Skin of body (tissue), 2 donors: ENCODE data around the genes CDC25C and ECSCR.

DNA sequence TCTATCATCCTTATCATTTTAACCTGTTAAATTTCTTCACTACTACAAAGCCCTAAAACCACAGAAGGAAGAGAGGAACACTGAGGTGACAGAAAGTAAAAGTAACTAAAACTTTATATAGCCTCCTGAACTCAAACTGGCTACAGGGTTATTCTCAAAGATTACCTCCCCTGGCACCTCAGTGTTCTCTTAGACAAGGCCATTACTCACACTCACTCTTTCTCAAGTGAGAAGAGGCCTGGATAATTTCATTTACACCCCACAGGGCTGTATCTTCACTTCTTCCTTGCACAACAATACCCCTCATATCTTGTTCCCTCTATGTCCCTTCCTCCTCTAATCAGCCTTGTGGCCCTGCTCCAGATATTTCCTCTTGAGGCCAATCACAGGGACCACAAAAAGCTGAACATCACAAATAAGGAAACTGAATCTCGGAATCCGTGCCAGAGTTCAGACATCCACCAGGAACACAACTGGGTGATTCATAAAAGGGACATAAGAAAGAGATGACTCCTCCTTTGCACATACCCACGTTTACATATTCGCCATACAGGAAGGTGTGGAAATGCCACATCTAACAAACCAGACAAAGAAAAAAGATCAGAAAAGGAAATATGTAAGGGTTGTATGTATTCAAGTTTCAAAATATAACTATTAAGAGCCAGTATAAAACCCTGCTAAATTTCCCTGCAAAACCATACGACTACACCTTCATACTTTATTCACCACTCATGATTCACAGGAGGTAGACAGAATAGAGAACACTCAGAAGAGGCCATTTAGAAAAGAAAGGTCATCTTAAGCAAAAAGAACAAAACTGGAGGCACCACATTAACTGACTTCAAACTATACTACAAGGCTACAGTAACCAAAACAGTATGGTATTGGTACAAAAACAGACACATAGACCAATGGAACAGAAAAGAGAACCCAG, 1.7 kb upstream of the KLHL3 start:
- RAMPAGE, long total RNA, result no peak

DNA sequence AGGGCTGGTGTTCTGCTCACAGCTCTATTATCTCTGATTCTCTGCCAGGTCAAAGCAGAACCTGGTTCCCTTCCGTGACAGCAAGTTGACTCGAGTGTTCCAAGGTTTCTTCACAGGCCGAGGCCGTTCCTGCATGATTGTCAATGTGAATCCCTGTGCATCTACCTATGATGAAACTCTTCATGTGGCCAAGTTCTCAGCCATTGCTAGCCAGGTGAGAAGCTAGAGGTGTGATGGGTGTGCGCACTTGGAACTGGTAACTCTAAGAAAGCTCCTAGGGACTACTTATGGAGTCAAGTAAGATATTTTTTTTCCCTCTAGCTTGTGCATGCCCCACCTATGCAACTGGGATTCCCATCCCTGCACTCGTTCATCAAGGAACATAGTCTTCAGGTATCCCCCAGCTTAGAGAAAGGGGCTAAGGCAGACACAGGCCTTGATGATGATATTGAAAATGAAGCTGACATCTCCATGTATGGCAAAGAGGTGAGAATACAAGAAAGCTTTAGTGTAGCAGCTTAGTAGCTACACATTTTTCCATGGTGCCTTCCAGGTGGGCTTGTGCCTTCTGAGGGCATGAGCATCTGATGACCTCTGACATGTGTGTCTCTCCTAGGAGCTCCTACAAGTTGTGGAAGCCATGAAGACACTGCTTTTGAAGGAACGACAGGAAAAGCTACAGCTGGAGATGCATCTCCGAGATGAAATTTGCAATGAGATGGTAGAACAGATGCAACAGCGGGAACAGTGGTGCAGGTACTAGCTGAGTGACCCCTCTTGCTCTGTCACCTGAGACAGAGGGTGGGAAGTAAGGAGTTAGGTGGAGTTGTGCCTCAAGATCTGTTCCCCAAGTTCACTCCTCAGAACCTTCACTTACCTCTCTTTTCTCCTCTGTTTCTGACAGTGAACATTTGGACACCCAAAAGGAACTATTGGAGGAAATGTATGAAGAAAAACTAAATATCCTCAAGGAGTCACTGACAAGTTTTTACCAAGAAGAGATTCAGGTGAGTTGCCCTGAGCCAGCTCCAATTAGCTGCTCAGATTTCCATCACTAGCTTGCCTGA, 5.6 kb downstream of the KIF20A start:
- RAMPAGE, long total RNA, result no peak

DNA sequence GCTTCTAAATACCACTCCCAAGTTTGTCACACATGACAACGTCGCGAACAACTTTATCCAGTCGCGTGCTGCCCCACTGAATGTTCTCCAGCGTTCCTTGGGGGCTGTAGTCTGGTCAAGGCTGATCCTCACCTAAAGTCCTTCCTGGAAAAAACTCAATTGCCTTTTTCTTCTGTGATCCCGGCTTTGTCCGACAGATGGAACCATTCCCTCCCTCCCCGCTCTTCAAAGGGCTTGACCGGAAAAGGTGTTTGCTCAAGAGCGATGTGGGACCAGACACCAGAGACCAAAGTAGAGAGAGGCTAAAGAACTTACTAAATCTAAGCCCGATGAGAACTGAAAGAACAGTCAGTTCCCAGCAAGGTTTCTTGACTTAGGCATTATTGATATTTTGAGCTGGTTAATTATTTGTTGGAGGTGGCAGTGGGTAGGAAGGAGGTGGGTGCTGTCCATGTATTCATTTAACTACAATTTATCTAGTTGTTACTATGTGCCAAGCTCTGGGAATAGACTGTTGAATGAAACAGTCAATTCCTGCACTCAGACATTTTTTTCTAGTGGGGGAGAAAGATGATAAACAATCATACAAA, 9.7 kb upstream of the CDC23 start:
- RAMPAGE, long total RNA, result no peak

- RAMPAGE, long total RNA, result no peak
These were observed 15.3 kb downstream of the CDC25C start for GRCh38 chr5:138316363-138316735.

- RAMPAGE, long total RNA, result no peak
These were observed at the start of gene CDC25C for GRCh38 chr5:138331169-138332208. CDC25C (minus strand) TSS chr5:138331804.

DNA sequence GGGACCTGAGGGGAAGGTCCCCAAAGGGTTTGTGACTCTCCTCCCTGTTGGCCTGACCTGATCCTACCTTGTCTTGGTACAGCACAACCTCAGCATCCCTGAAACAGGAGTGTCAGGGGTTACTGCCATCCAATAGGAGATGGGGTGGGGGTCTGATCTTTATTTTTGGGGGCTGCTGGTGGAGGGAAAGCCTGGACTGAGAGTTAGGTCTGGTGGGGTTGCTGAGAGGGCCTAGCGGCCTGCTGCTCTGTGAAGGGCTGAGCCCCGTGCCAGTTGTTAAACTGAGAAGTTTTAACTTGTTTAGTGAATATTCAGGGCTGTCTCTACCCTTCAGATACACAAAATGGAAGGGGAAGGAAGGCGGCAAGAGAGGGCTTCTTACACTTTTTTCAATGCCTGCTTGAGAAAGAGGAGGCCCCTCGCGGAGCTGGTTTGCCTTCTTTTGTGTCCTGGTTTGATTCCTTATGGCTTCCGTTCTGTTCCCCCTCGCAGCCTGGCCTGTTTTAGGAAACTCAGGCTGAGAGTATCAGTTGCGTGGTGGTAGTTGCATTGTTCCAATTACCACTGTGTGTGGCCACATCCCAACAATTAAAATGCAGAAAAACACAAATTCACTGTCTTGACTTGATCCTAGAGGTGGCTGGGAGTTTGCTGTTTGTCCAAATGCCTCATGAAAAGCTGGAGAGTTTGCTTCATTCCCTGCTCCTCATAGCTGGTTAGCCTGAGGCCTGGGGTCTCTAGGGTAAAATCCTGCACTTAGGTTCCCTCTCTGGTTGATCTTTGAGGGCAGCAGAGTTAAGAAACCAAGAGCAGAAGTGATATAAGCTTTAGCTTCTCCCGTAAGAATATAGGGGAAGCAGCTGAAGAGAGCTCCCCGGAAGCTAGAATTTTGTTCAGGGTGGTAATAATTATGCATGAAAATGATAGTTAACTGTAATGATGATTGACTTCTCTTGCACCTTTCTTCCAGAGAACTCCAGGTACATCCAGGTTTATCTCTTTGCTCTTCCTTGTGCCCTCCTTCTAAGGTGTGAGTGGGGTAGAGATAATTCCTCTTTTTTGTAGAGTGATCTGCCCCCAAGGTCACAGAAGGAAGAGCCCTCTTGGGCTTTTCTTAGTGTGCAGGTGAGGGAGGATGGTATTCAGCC, 1.2 kb downstream of the FAM53C start:
- RAMPAGE, long total RNA, result no peak

DNA sequence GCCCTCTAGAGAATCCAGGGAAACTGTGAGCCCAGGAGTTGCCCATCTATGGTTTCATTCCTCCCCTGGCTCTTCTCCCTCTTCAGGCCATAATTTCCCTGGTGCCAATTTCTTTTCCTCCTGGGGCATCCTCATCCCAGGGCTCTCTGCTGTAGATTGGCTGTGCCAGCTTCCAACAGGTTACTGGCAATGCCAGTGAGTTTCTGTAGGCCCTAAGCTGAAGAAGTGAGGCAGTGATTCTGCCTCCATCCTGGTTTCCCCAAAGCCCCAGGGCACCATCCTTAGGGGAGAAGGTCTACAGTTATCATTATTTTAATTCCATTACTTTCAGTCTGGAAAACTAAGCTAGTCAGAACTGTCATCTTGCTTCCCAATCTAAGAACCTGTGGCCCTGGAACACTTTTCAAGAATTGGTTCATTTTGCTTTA, 3.7 kb upstream of the KDM3B start:
- RAMPAGE, long total RNA, result no peak

DNA sequence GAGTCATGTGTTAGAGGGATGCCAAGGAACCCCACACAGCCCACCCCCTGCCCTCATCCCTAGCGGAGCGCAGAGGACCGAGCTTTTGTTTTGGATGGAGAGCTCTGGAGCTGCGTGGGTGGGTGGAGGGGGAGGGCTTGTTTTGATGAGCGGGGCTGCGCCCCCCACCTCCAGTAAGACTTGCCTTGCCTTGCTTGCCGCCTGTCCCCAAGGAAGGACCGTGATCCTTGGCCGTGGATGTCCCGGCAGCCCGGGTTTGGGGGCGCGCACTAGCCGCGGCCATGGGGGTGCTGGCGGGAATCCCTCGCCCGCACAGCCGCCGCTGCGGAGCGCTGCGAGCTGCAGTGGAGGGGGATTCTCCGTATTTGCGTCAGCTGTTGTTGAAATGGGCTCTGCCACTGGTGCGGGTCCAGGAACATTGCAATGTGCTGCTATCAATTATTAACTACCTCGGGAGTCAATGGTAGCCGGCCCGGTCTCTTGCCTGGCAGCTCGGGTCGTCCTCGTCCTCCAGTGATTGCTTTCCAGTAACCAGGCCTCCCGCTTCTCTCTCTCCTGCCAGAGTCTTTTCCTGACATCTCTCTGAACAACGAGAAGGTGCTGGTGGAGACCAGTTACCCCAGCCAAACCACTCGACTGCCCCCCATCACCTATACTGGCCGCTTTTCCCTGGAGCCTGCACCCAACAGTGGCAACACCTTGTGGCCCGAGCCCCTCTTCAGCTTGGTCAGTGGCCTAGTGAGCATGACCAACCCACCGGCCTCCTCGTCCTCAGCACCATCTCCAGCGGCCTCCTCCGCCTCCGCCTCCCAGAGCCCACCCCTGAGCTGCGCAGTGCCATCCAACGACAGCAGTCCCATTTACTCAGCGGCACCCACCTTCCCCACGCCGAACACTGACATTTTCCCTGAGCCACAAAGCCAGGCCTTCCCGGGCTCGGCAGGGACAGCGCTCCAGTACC, 1.2 kb downstream of the EGR1 start:
- RAMPAGE, long total RNA, result no peak

GRCh38 chr5:138501844-138502854, 36.9 kb downstream of the EGR1 start:
- RAMPAGE, long total RNA, result no peak

- RAMPAGE, long total RNA, result no peak
These were observed 21.9 kb downstream of the CTNNA1 start for GRCh38 chr5:138775038-138775614.

GRCh38 chr5:138901416-138902263, 26.5 kb upstream of the LRRTM2 start:
- RAMPAGE, long total RNA, result no peak

DNA sequence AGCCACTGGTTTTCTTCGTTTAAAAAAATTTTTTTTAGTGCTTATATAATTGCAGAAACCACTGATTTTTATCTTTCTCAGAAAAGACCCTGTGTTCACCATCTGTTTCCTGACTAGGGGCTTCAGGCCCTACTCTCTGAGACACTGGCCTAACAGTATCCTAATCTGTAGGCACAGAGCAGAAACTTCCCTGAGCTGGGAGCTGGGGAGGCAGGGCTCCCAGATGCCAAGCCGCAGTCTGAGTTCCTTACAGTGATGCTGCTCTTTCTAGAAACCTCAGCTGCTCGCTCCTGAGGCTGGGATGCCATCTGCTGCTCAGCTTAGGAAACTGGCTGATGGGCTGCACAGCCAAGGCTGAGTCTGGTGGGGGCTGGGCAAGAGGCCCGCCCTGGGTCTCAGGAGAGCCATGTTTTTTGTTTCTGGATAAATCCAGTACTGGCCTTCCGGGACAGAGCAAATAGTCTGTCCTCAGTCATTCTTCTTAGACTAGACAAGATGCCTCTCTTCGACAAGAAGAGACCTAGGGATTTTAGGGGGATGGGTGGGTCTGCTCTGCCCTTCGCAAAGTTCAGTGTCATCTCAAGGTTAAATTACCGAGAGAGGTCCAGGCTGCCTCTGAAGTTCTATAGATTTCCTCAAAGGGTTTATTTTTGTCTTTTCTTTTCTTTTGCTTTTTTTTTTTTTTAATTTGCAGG, 30.9 kb upstream of the MATR3 start:
- RAMPAGE, long total RNA, result no peak

GRCh38 chr5:139282491-139282920, 11.0 kb upstream of the MATR3 start:
- RAMPAGE, long total RNA, result no peak

GRCh38 chr5:139330246-139330776, 11.3 kb upstream of the PAIP2 start:
- RAMPAGE, long total RNA, result no peak

DNA sequence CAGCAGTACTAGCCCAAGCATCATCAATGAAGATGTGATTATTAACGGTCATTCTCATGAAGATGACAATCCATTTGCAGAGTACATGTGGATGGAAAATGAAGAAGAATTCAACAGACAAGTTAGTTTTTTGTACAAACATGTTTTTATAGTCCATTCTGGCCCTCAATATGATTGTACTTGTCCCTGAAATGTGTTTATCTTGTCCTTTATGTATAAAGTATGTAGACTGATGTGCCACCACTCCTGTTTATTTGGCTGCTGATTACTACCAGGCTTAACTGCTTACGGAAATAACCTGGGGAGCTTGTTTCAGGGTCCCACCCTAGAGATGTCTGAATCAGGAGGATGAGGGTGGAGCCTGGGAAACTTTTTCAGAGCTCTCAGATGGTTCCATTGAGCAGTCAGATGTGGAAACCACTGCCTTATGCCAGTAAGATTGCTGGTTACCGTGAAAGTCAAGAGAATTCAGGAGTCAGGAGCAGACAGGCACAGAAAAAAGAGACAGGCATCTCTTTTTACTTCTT, 19.2 kb downstream of the SLC23A1 start:
- RAMPAGE, long total RNA, result no peak

DNA sequence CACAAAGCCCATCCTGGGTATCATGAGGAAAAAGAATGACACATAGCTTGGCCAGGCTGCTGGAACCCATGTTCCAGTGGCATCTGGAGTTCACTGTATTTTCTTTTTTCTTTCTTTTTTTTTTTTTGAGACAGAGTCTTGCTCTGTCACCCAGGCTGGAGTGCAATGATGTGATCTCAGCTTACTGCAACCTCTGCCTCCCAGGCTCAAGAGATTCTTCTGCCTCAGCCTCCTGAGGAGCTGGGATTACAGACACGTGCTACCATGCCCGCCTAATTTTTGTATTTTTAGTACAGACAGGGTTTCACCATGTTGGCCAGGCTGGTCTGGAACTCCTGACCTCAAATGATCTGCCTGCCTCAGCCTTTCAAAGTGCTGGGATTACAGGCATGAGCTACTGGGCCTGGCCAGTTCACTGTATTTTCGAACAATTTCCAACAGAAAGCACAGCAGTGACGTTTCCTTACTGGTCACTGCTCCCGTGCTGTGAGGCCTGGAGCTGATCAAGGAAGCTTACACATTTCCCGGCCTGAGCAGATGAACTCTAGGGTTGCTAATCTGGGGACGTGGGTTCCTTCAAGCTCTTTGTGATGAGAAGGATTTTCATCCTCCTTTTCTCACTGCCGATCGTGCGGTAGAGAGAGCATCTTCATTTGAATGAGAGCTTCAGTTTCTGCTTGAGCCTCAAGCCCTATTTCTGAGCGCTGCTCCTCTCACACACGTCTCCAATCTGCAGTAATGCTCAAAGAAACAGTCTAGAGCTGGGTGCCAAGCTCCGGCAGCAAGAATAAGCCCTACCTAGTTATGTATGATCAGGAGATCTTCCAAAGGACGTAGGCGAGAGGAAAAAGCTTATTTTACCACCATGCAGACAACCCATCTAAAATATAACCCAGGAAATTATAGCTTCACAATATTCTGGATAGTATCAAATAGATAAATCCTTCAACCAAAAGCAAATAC, 7.1 kb upstream of the SPATA24 start:
- RAMPAGE, long total RNA, result no peak

- RAMPAGE, long total RNA, result no peak
These were observed 2.0 kb downstream of the DNAJC18 start for GRCh38 chr5:139437176-139437776.

DNA sequence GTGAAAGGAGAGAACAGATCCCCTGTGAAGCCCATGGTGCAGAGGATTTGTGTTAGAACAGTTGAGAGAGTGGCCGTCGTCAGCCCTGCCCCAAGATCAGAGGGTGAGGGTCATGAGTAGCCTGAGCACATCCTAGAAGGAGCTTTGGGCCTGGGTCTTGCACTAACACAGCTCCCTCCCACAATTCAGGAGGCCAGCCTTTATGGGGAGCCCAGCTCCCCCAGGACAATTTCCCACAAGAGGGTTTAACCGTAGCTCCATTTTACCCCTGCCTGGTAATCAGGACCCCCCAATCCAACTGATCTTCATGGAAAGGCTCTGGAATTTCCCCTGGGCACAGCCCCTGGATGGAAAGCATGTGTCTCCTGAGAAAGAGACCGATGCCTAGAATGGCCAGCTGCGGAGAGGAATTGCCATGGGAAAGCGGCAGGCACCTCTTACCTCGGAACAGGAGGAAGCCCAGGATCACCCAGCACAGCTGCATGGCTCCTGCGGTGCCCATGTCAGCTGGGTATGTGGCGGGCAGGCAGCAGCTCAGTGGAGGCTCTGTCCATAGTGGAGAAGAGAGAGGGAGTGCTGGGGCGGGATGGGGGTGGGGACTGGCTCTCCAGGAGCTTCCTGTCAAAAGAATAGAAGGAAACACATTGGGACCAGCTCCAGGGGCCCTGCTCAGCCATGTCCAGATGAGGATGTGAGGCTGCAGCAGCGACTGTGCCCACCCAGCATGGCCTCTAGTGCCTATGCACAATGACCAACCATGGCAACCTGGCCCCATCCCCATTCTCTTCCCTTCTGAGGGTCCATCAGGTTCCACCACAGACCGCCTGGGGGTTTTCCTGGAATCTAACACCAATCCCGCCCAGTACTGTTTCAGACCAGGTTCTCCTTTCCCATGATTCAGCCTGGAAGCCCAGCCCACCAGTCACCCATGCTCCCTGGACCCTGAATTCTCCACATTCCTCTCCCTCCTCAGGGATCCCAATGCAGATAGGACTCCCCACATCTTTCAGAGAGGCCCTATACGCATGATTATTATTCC, at the start of gene ECSCR:
ECSCR (minus strand) TSS at position 575 of the 1,039 bp plus-strand sequence.
- RAMPAGE, long total RNA, result no peak

GRCh38 chr5:139550211-139550840, 10.8 kb upstream of the UBE2D2 start:
- RAMPAGE, long total RNA, result no peak

- RAMPAGE, long total RNA, result no peak
These were observed 187 bp upstream of the UBE2D2 start for GRCh38 chr5:139561046-139561258.